Liver (tissue), 9 donors: ENCODE measurements around the gene UBE2K.

- PRO-cap, 5 experiments, result peak in 5 of 5 experiments; most common plus-strand start chr4:39698139 (in 4); most common minus-strand start chr4:39697891 (in 3)
- RAMPAGE, long total RNA, 2 experiments, result start-site peak on the plus strand in 2 of 2 experiments, at chr4:39698109-39698185 at its widest, 248 to 5,523 reads per replicate; start-site peak on the minus strand in 1 of 2 experiments, at chr4:39697891-39698036 at its widest, 53 reads per replicate
- RRBS, result 2% methylated on average over 29 of the region's 91 CpGs
Measured at GRCh38 chr4:39697467-39698468, at the start of gene UBE2K. Gene UBE2K (plus strand): TSS chr4:39698136.

GRCh38 chr4:39753348-39754230, 55.7 kb downstream of the UBE2K start:
- PRO-cap, 5 experiments, result no peak in any of the 5 experiments
- RAMPAGE, long total RNA, 2 experiments, result no peak in any of the 2 experiments
- RRBS, result no CpG with 5 or more reads among the region's 14 CpGs

DNA sequence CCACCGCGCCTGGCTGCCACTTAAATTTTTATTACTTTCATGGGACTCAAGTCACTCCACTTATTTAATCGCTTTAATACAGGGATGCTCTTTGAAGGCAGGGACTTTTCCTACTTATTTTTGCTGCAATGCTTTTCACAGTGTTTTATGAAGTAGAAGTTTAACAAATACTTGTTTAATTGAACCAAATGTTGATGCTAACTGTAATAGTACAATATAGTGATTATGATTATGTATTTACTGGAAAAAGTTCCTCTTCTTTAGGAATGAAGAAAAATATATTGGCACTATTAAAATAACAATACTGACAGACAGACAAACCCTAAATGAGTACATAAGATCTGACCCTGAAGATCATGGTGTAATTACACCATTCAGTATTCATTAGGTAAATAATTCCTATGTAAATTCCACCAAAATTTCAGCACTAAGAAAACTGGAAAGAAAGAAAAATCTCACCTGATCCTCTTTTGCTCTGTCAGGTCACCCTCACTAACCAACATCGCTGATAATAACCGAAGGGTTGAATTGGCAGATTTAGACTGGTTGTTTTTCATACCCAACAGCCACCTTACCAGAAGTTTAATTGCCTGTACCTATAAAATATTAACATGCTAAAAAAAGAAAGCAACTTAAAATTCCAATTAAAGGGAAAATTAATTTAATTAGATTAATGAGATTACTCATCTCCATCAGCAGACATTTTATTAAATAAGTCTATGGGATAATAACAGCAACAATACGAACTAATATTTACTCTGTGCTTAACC, 111.1 kb downstream of the PDS5A start:
- PRO-cap, 5 experiments, result no peak in any of the 5 experiments
- RAMPAGE, long total RNA, 2 experiments, result no peak in any of the 2 experiments
- RRBS, result no CpG with 5 or more reads among the region's 6 CpGs

- PRO-cap, 5 experiments, result no peak in any of the 5 experiments
- RAMPAGE, long total RNA, 2 experiments, result no peak in any of the 2 experiments
- RRBS, result no CpG with 5 or more reads among the region's 14 CpGs
Measured at GRCh38 chr4:40204789-40206037, 8.4 kb downstream of the RHOH start.

- PRO-cap, 5 experiments, result no peak in any of the 5 experiments
- RAMPAGE, long total RNA, 2 experiments, result no peak in any of the 2 experiments
- RRBS, result no CpG with 5 or more reads among the region's 1 CpG
Measured at GRCh38 chr4:40222608-40223533, 26.0 kb downstream of the RHOH start.

- PRO-cap, 5 experiments, result no peak in any of the 5 experiments
- RAMPAGE, long total RNA, 2 experiments, result no peak in any of the 2 experiments
- RRBS, result no CpG with 5 or more reads among the region's 11 CpGs
Measured at GRCh38 chr4:40264997-40265759, 68.3 kb downstream of the RHOH start.

- PRO-cap, 5 experiments, result peak in 1 of 5 experiments; most common minus-strand start chr4:40301755 (in 1)
- RAMPAGE, long total RNA, 2 experiments, result no peak in any of the 2 experiments
- RRBS, result no CpG with 5 or more reads among the region's 7 CpGs
Measured at GRCh38 chr4:40301499-40302071, 33.5 kb upstream of the CHRNA9 start.

DNA sequence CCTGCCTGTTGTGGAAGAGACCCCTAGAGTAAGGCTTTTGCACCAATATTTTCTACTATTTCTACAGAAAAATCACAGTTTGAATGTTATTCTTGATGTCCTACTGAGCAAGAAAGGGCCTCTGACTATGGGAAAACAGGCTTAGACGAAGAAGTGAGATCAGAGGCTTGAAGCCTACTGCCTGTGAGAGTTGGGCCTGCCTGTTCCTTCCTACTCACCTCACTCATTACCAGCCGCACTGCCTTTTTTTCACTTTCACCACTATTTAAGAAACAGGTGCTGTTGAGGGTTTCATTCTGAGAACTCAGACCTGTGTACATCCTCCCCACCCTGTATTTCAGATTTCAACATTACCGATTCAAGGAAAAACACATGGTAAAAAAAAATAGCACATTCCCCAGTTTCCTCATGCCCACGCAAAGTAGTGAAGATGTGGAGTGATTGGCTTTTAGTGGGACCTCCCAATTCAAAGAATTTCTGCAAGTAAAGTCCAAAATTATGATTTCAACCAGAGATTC, 98.3 kb downstream of the CHRNA9 start:
- PRO-cap, 5 experiments, result no peak in any of the 5 experiments
- RAMPAGE, long total RNA, 2 experiments, result no peak in any of the 2 experiments
- RRBS, result no CpG with 5 or more reads among the region's 4 CpGs

DNA sequence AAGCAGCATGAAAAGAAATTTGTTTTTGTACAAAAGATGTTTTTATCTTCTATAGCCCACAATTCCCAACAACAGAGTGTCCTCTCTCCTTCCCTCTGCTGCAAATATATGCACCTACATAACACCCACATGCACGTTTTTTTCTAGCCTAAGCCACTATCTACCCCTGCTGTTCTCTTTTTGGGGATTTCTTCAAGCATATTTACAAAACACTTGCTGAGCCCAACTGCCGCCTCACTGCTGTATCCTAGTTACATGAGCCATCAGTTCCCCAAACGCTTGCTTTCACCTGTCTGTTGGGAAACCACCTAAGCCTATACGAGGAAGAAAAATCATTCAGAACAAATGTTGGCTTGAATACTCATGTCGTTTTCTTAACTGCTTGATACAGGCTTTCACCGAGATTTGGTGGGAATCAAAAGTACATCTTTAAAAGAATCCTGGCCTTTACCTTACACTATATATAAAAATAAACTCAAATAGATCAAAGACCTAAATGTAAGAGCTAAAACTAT, 127.3 kb downstream of the CHRNA9 start:
- PRO-cap, 5 experiments, result peak in 1 of 5 experiments; most common plus-strand start position 339 of the sequence (in 1); most common minus-strand start position 249 of the sequence (in 1)
- RAMPAGE, long total RNA, 2 experiments, result no peak in any of the 2 experiments
- RRBS, result no CpG with 5 or more reads among the region's 6 CpGs

DNA sequence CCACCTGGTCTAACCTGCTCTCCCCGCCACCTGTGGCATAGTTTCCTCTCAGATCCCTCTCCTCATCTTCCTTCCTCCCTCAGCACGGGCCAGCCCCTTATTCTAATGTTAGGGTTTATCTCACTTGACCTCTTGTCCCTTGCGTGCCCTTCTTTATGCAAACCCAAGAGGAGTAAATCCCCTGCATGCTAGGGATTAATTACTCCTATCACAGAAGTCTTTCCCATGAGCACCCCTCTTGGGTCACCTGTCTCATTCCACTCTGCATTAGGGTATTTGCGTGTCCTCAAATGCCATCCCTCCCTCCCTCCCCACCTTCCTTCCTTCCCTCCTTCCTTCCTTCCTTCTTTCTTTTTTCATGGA, 112.9 kb downstream of the RBM47 start:
- PRO-cap, 5 experiments, result no peak in any of the 5 experiments
- RAMPAGE, long total RNA, 2 experiments, result no peak in any of the 2 experiments
- RRBS, result no CpG with 5 or more reads among the region's 4 CpGs

DNA sequence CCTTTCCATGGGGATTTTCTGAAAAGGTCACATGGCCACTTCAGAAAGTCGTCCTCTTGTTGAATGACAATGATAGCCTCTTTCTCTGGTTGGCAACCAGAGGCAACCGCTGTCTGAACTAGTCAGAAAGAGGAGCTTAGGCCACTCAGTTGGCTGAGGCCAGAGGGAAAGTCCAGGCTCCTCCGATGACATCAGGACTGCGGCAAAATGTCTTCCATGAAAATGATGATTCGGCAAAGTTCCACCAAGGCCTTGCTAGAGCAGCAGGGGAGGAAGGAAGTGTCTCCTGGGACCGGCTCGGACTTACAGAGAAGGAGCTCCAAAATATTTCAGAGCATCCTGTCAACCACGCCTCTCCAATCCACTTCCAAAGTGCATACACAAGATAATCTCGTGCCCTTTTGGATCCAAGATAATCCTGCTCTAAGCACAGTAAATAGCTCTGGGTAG, 19.2 kb upstream of the RBM47 start:
- PRO-cap, 5 experiments, result no peak in any of the 5 experiments
- RAMPAGE, long total RNA, 2 experiments, result no peak in any of the 2 experiments
- RRBS, result no CpG with 5 or more reads among the region's 9 CpGs

- PRO-cap, 5 experiments, result no peak in any of the 5 experiments
- RAMPAGE, long total RNA, 2 experiments, result no peak in any of the 2 experiments
- RRBS, result no CpG with 5 or more reads among the region's 18 CpGs
Measured at GRCh38 chr4:40841943-40842521, 92.3 kb downstream of the NSUN7 start.

DNA sequence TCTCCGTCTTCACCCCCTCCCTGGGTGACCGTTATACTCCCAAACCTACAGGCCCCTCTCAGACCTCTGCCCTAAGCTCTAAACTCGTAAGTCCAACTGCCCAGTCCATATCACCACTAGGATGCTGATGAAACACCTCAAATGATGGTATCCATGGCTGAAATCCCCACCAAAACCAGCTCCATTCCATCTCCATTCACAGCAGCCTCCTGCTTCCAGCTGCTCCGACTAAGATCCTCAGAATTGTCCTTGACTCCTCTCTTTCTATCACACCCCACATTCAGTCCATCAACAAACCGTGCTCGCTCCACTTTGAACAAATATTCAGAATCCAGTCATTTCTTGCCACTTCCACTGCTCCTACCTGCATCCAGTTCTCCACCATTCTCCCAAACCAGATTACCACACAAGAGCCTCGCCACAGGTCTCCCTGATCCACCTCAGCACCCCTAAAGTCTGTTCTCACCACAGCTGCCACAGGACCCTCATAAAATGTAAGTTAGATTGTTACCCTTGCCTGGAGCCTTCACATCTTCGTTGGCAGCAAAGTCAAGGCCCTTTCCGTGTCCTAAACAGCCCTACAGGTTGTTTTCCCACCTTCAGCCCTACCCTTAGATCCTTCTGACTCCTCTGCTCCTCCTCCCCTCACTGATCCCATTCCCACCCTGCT, 19.1 kb downstream of the APBB2 start:
- PRO-cap, 5 experiments, result no peak in any of the 5 experiments
- RAMPAGE, long total RNA, 2 experiments, result no peak in any of the 2 experiments
- RRBS, result no CpG with 5 or more reads among the region's 9 CpGs

DNA sequence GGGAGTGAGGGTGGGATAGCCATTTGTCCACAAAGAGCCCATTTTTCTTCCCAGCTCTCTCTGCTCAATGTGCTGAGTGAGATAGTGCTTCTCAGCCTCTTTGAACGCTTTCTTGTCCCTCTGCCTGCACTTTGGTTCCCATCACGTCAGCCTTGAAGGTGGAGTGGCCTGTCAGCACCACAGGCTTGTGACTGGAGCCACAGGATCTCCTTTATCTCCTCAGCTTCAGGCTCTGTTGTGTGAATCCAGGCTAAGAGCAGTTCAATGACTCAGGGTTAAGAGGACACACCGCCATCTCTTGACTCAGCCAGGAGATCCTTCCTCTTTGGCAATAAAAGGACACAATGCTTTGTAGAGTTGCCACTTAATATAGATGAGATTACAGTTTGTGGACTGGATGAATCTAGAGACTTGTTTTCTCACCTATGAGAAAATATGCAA, 62.0 kb downstream of the UCHL1 start:
- PRO-cap, 5 experiments, result no peak in any of the 5 experiments
- RAMPAGE, long total RNA, 2 experiments, result no peak in any of the 2 experiments
- RRBS, result no CpG with 5 or more reads among the region's 3 CpGs

DNA sequence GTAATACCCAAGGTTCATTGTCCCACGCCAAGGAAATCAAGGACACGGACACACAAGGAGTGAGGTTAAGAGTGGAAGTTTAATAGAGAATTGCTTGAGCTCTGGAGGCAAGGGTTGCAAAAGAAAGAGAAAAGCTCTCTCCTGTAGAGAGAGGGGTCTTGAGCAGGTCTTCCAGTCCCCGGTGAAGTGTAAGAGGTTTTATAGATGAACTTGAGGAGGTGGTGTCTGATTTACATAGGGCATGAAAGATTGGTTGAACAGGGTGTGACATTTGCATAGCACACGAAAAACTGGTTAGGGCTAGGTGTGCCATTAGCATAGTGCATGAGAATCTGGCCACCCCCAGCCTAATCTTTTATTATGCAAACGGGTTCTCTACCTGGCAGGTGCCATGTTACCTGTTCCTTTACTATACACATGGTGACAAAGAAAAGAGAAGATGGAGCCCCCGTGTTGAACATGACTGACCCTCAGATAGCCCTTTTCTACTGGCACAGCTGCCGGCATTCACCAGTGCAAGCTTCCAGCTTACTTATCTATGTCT, 71.0 kb downstream of the UCHL1 start:
- PRO-cap, 5 experiments, result no peak in any of the 5 experiments
- RAMPAGE, long total RNA, 2 experiments, result no peak in any of the 2 experiments
- RRBS, result no CpG with 5 or more reads among the region's 7 CpGs

GRCh38 chr4:41507838-41508231, 30.1 kb upstream of the LIMCH1 start:
- PRO-cap, 5 experiments, result no peak in any of the 5 experiments
- RAMPAGE, long total RNA, 2 experiments, result no peak in any of the 2 experiments
- RRBS, result no CpG with 5 or more reads among the region's 3 CpGs

DNA sequence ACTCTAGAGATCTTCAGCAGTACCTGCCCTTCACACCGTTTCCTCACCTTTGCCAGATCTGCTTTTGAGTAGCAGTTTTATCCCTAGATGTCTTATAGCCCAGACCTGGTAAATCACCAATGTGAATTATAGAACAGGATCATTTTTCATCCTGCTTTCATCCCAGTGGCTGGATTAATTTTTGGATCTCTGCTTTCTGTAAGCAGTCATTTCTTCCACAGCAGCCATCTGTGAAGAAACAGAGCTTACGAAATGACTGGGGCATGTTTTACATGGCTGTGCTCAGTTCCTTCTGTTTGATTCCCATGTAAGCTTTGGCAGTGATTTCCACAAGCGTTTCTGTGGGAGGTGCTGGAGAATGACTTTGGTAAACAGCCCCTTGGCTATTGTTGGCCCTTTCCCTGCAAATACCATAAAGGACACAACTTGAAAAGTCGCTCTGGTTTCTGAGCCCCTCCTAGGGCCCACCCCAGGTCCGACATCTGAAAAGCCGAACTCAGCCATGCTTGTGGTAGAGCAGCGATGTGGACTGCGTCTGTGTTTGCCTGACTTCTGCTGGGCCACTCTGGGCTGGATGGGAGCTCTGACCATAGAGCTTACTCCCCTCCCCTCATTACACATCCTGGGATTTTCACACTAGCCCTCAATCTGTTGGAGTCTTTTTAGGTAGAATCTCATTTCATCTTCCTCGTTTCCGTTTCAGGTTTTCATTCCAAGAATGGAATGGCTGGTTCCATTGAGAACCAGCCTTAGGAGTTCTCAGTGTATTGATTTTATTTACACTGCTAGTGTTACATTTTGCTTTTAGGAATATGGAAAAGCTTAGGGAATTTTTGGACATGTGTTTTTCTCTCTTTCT, 3.8 kb downstream of the LIMCH1 start:
- PRO-cap, 5 experiments, result no peak in any of the 5 experiments
- RAMPAGE, long total RNA, 2 experiments, result no peak in any of the 2 experiments
- RRBS, result no CpG with 5 or more reads among the region's 10 CpGs

- PRO-cap, 5 experiments, result no peak in any of the 5 experiments
- RAMPAGE, long total RNA, 2 experiments, result no peak in any of the 2 experiments
Measured at GRCh38 chr4:41550247-41550695, 12.3 kb downstream of the LIMCH1 start.

GRCh38 chr4:41569525-41570358, 31.8 kb downstream of the LIMCH1 start:
- PRO-cap, 5 experiments, result no peak in any of the 5 experiments
- RAMPAGE, long total RNA, 2 experiments, result no peak in any of the 2 experiments
- RRBS, result no CpG with 5 or more reads among the region's 7 CpGs

- PRO-cap, 5 experiments, result no peak in any of the 5 experiments
- RAMPAGE, long total RNA, 2 experiments, result no peak in any of the 2 experiments
- RRBS, result no CpG with 5 or more reads among the region's 10 CpGs
Measured at GRCh38 chr4:41570361-41571563, 32.8 kb downstream of the LIMCH1 start.